Heart left ventricle (tissue), 7 donors: ENCODE results near the gene GTF2A1L.

- PRO-cap, 6 experiments, result no peak in any of the 6 experiments
- RAMPAGE, long total RNA, 2 experiments, result no peak in any of the 2 experiments
- RRBS, result no CpG with 5 or more reads among the region's 8 CpGs
Observed at GRCh38 chr2:46779562-46780185, 80.6 kb downstream of the SOCS5 start.

DNA sequence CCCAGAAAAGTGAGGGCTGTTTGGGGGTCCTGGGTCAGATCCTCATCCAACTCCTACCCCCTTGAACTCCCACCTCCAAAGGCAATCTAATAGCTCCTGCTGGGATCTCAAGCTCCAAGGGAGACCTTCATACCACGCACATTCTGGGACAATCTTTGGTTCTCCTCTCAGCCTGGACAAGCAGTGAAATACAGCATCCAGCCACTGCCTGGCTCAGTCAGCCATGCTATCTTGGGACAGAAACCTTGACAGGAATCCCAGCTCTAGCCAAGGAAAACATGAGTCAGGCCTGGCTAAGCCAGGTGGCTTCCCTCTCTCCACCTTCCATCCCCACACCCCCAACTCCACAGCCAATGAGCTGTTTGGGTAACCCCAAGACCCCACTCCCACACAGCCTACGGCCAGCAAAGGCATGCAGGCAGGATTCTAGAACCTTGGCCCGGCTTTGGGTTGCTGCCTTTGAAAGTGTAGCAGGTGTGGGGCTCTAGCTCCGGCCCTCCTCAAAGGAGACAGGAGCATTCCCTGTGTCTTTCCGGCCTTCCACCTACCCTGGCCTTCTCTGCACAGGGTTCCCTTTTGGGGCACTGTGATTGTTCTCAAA lies 64.9 kb downstream of the MCFD2 start:
- PRO-cap, 6 experiments, result peak in 1 of 6 experiments; most common minus-strand start position 225 of the sequence (in 1)
- RAMPAGE, long total RNA, 2 experiments, result no peak in any of the 2 experiments
- RRBS, result no CpG with 5 or more reads among the region's 5 CpGs

DNA sequence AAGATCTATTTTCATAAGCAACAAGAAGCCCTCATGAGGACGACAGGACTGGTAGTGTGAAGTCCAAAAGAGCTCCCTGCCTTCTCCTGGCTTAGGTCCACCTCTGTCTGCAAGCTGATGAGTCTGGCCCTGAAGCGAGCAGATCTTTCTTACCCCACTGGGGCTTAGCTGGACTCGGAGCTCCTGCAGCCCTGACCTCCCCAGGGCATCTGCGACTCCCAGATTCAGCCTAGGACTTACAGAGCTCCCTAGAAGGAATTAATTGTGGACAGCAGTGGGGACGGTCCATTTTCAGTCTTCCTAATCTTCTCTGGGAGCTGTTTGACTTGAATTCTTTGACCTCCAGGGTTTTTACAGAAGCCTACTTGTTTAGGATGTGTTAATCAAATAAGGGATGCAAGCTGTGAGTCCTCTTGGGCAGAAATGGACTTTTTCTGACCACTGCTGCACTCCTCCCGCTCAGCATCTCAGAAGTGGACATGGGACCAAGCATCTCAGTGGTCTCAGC lies 53.6 kb downstream of the MCFD2 start:
- PRO-cap, 6 experiments, result peak in 2 of 6 experiments; most common plus-strand start position 257 of the sequence (in 1); most common minus-strand start position 125 of the sequence (in 1)
- RAMPAGE, long total RNA, 2 experiments, result no peak in any of the 2 experiments
- RRBS, result no CpG with 5 or more reads among the region's 6 CpGs

GRCh38 chr2:46983103-46983627 lies 42.1 kb downstream of the TTC7A start:
- PRO-cap, 6 experiments, result no peak in any of the 6 experiments
- RAMPAGE, long total RNA, 2 experiments, result no peak in any of the 2 experiments
- RRBS, result 92% methylated on average over 1 of the region's 12 CpGs

GRCh38 chr2:46984666-46985524 lies 43.9 kb downstream of the TTC7A start:
- PRO-cap, 6 experiments, result peak in 4 of 6 experiments; most common plus-strand start chr2:46985426 (in 3); most common minus-strand start chr2:46985151 (in 4)
- RAMPAGE, long total RNA, 2 experiments, result no peak in any of the 2 experiments
- RRBS, result no CpG with 5 or more reads among the region's 12 CpGs

- PRO-cap, 6 experiments, result no peak in any of the 6 experiments
- RAMPAGE, long total RNA, 2 experiments, result no peak in any of the 2 experiments
- RRBS, result no CpG with 5 or more reads among the region's 5 CpGs
Observed at GRCh38 chr2:47012843-47013336, 71.9 kb downstream of the TTC7A start.

DNA sequence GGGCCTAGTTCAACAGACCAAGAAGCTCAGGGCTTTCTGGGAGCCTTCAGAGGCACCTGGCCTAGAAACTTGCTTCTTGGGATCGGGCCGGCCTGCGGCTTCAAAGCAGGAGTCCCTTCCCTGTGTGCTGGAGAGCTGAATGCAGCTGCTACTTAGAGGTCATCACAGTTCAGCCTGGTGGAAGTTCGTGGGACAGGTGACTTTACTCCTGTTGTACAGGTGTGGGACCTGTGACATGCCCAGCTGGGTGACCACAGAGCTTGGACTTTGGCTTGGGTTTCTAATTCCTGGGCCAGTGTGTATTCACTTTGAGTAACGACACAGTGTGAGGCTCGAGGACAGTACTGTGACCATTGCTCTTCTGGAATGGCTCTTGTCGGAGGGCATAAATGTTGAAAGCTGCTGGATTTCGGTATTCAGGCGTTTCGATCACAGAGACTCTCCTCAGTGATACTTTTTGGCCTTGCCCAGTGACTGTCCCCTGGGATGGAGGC lies 99.6 kb downstream of the TTC7A start:
- PRO-cap, 6 experiments, result no peak in any of the 6 experiments
- RAMPAGE, long total RNA, 2 experiments, result no peak in any of the 2 experiments
- RRBS, result no CpG with 5 or more reads among the region's 10 CpGs

DNA sequence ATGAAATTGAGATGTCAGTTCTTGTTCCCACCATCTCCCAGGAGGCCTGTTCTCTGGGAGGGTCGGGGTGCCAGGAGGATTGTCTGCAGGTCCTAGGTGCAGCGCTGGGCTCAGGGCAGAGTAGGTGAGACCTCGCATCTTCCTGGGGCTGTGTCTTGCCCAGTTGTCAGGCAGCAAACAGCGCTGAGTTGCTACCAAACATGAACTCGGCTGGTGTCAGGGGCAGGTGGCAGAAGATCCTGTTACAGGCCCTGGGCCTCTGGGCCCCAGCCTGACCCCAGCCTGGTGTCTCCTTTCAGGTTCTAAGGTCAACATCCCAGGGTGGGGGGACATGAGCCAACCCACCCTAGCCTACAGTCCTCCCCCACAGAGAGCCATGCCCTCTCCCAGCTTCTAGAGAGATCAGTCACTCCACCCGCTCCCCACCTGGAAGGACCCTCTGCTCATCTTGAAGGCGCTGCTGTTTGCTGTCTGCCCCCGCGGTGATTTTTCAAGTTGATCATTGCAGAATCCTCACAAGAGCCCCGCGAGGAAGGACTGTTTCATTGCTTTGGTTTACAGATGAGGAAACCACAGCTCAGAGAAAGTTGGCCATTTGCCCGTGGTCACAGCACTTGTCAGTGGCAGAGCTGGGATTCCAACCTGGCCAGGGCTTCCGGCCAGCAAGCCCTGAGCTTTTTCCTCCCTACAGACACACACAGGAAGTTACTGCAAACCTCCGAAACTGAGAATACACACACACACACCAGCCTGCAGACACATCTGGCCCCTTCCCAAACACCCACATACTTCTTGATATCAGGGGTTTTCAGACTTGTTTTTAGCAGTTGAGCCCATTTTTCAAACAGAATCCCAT lies 83.9 kb downstream of the STPG4 start:
- PRO-cap, 6 experiments, result peak in 2 of 6 experiments; most common plus-strand start position 708 of the sequence (in 1)
- RAMPAGE, long total RNA, 2 experiments, result no peak in any of the 2 experiments
- RRBS, result no CpG with 5 or more reads among the region's 14 CpGs

GRCh38 chr2:47079697-47080210 lies 75.4 kb downstream of the STPG4 start:
- PRO-cap, 6 experiments, result no peak in any of the 6 experiments
- RAMPAGE, long total RNA, 2 experiments, result no peak in any of the 2 experiments
- RRBS, result no CpG with 5 or more reads among the region's 7 CpGs

DNA sequence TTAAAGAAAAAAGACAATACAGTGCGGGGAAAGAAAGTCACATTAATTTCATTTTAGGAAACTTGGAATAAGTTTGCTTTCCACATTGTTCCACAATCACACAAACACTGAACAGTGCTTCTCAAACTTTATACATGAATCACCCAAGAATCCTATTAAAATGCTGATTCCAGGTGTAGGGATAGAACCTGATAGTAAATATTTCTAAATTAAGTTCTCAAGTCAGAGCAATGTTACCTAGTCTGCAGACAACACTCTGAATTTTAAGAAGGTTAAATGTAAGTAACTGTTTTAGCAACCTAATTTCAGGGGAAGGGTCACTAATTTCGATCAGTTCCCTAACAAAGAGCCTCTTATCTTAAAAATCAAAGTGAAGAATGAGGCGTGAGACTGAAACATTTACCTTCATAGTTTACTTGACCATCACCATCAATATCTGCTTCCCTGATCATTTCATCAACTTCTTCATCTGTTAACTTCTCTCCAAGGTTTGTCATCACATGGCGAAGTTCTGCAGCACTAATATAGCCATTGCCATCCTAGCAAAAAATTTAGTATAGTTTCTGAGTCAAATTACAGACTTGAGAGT lies 6.3 kb upstream of the STPG4 start:
- PRO-cap, 6 experiments, result no peak in any of the 6 experiments
- RAMPAGE, long total RNA, 2 experiments, result no peak in any of the 2 experiments
- RRBS, result no CpG with 5 or more reads among the region's 4 CpGs

- PRO-cap, 6 experiments, result no peak in any of the 6 experiments
- RAMPAGE, long total RNA, 2 experiments, result no peak in any of the 2 experiments
- RRBS, result no CpG with 5 or more reads among the region's 6 CpGs
Observed at GRCh38 chr2:47321649-47322255, 47.4 kb upstream of the EPCAM start.

DNA sequence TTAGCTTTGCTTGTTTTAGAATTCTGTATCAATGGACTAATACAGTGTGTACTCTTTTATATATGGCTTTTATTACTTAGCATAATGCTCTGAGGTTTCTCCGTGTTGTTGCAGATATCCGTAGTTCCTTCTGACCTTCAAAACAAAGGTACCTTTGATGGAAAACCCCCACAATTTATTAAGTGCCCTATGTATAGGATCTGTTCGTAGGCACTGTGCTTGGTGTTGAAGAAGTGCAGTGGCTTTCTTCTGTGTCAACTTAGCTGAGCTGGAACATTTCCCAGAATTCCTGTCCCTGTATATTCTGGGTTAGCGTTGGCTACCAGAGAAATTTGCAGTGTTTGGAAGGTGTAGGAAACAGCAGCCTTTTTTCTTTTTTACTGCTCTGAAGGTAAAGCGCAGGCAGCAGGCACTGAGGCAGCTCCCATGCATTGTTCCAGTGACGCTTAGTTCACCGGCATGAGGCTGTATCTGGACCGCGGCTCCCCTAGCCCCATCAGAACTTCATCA lies 22.4 kb upstream of the EPCAM start:
- PRO-cap, 6 experiments, result no peak in any of the 6 experiments
- RAMPAGE, long total RNA, 2 experiments, result no peak in any of the 2 experiments
- RRBS, result no CpG with 5 or more reads among the region's 9 CpGs

GRCh38 chr2:47784296-47784616 lies 1.3 kb downstream of the MSH6 start:
- PRO-cap, 6 experiments, result no peak in any of the 6 experiments
- RAMPAGE, long total RNA, 2 experiments, result no peak in any of the 2 experiments
- RRBS, result no CpG with 5 or more reads among the region's 18 CpGs

DNA sequence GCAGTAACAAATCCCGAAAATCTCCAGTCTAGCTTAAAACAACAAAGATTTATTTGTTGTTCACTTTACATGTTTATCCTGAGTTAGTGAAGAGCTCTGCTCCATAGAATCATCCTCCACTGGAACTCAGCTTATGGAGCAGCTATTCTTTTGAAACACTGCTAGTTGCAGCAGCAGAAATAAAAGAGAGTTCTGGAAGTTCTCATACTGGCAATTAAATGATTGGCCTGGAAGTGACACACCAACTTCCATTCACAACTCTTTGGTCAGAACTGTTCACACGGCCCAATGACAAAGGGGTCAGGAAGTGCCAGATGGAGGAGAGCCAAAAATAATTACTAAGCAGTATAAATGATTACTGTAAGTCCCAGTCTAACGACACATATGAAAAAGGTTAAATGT lies 39.1 kb downstream of the FBXO11 start:
- PRO-cap, 6 experiments, result peak in 2 of 6 experiments; most common plus-strand start position 348 of the sequence (in 1); most common minus-strand start position 121 of the sequence (in 1)
- RAMPAGE, long total RNA, 2 experiments, result no peak in any of the 2 experiments
- RRBS, result no CpG with 5 or more reads among the region's 3 CpGs

GRCh38 chr2:47869707-47870812 lies 36.2 kb downstream of the FBXO11 start:
- PRO-cap, 6 experiments, result peak in 2 of 6 experiments; most common plus-strand start chr2:47870091 (in 2)
- RAMPAGE, long total RNA, 2 experiments, result no peak in any of the 2 experiments
- RRBS, result no CpG with 5 or more reads among the region's 3 CpGs

DNA sequence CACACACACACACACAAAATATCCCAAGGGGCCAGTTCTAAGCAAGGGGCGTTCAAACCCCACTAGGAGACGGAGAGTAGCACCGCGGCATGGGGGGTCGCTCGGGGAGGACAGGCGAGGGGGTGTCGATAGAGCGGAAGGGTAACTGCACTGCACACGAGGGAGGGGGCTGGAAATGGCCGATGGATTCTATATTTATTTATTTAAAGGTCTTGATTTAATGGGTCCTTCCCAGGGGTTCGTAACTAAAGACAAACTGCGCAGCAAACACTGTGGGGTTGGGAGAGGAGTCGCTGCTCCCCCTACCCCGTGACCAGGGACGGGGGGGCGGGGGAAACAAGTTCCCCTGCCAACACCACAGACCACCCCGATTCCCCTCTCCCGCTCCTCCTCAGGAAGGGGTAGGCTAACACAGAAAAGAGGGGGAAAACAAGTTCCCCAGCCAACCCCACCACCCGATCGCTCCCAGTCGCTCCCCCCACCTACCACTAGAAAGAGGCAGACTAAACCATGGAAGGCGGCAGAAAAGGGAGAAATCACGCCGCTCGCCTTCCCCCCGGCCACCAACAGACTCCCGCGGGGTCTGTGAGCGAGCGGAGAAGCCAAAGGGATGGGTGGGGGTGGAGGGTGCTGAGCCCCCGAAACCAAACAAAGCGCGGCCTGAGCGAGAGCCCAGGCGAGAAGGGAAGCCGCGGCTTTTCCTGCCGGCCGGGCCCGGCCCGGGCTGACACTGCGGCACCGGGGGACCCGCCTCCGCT lies 1.5 kb downstream of the FBXO11 start:
- PRO-cap, 6 experiments, result peak in 6 of 6 experiments; most common plus-strand start position 55 of the sequence (in 1); most common minus-strand start position 732 of the sequence (in 6)
- RAMPAGE, long total RNA, 2 experiments, result no peak in any of the 2 experiments
- RRBS, result 1% methylated on average over 3 of the region's 46 CpGs

GRCh38 chr2:48345231-48345430 lies 30.6 kb downstream of the FOXN2 start:
- PRO-cap, 6 experiments, result no peak in any of the 6 experiments
- RAMPAGE, long total RNA, 2 experiments, result no peak in any of the 2 experiments
- RRBS, result no CpG with 5 or more reads among the region's 1 CpG

GRCh38 chr2:48459465-48460424 lies 19.2 kb downstream of the PPP1R21 start:
- PRO-cap, 6 experiments, result no peak in any of the 6 experiments
- RAMPAGE, long total RNA, 2 experiments, result no peak in any of the 2 experiments
- RRBS, result no CpG with 5 or more reads among the region's 10 CpGs

GRCh38 chr2:48617521-48617958 lies at the start of gene GTF2A1L:
Gene GTF2A1L (plus strand): TSS chr2:48617856.
- PRO-cap, 6 experiments, result no peak in any of the 6 experiments
- RAMPAGE, long total RNA, 2 experiments, result no peak in any of the 2 experiments
- RRBS, result 74% methylated on average over 9 of the region's 29 CpGs

- PRO-cap, 6 experiments, result peak in 1 of 6 experiments; most common plus-strand start chr2:49459455 (in 1)
- RAMPAGE, long total RNA, 2 experiments, result no peak in any of the 2 experiments
Observed at GRCh38 chr2:49459324-49459636, 305.0 kb upstream of the FSHR start.